CD14-positive monocyte (primary cell): ENCODE data around the genes HEMGN and NANS.

- CAGE, long polyA plus RNA, result no peak
Measured at GRCh38 chr9:97740889-97741924, 44.1 kb upstream of the XPA start.

GRCh38 chr9:97904697-97905146 lies 17.6 kb downstream of the TRMO start:
- CAGE, long polyA plus RNA, result no peak

DNA sequence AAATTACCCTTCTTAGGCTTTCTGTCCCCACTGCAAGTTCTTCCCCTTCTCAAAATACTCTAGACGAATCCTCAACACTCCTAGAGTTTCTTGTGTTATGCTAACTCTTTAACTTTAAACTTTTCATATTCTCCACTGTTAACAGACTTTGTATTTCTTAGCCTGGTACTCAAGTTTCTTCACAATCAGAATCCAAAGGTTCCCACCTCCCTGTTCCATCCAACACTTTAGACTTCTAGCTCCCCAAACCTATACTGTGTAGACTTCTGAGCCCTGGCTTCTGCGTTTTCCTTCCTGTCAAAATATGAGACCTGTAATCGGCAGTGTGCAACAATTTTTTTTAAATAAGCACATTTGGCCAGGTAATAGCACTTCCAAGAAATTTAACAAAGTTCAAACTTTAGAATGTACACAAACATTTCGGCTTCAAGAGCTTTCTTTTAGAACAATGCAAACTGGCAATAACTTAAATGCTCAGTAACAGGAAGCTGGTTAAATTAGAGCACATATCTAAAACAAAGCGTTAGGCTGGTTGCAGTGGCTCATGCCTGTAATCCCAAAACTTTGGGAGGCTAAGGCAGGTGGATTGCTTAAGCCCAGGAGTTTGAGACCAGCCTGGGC lies 1.4 kb downstream of the TRMO start:
- CAGE, long polyA plus RNA, result no peak

DNA sequence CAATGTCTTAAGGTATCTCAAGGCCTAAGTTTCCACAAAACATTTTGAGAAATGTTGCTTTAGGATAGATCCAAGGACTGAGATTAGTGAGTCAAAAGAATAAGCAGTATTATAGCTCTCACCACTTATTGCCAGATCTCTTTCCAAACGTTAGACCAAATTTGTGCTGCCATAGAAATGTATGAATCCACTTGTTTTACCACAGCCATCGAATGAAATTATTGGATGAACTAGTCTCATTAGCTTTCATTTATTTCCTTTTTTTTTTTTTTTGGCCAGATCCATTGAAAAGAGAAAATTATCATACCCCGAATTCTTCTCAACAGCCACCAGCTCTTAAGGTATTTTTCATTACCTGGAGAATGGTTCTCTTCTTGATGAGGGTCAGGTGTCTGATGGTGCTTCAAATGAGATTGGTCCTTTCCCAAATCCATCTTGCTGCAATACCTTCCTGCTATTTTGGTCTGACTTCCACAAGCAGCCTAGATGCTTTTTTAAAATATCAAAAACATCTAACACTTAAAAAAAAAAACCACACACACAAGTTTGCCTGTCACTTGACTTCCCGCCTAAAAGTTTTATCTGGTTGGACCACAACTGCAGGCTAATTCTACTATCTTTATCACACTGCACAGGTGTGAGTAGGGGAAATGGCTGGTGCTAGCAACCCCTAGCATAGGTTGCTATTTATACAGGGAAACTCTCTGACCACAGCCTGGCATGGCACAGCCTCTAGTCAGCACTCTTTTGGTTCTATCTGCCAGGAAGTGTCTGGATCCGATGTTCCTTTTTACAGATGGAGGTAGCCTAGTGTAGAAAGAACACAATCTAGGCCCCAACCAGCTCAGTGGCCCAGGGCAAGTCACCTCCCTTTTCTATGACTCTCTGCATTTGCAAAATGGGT lies at the start of gene HEMGN:
TSS of gene HEMGN (minus strand) at position 470 of the 904 bp plus-strand sequence.
- CAGE, long polyA plus RNA, result no peak

DNA sequence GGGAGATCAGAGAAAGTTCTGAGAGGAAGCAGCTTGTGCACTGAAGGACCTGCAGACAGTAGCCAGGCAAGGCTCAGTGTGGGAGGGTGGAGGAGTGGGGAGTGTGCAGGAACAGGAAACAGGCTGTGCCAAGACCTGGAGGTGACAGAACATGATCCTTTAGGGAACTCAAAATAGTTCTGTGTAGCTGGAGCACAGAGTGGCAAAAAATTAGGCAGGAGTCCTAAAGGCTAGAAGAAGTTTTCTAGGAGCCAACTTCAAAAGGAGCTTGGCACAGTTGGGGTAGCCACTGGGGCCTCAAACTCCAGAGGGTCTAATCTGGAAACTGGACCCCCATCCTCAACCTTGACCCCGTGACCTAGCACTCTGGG lies 19.1 kb upstream of the NANS start:
- CAGE, long polyA plus RNA, result no peak

GRCh38 chr9:98056027-98056814 lies at the start of gene NANS:
TSS of gene NANS (plus strand) at chr9:98056732.
- CAGE, long polyA plus RNA, result no peak

DNA sequence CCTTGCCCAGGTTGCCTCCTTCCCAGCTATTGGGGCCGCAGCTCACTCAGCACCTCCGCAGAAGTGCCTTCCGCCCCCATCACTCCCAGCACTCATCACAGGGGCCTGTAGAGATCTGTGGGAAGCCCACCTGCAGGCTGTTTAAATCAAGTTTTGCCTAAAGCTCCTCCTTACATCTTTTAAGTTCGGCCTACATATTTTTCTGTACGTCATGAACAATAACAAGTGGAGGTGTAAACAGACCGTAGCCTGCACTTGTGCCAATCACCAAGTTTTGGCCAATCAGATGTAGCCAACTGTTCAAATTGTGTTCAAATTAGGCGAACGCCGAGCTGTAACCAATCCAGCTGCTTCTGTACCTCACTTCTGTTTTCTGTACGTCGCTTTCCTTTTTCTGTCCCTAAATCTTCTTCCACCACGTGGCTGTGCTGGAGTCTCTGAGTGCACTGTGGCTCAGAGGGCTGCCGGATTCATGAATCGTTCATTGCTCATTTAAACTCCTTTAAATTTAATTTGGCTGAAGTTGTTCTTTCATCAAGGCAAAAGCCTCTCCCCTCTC lies 26.5 kb downstream of the TRIM14 start:
- CAGE, long polyA plus RNA, result no peak

- CAGE, long polyA plus RNA, result no peak
Measured at GRCh38 chr9:98109897-98110435, 9.1 kb downstream of the TRIM14 start.

DNA sequence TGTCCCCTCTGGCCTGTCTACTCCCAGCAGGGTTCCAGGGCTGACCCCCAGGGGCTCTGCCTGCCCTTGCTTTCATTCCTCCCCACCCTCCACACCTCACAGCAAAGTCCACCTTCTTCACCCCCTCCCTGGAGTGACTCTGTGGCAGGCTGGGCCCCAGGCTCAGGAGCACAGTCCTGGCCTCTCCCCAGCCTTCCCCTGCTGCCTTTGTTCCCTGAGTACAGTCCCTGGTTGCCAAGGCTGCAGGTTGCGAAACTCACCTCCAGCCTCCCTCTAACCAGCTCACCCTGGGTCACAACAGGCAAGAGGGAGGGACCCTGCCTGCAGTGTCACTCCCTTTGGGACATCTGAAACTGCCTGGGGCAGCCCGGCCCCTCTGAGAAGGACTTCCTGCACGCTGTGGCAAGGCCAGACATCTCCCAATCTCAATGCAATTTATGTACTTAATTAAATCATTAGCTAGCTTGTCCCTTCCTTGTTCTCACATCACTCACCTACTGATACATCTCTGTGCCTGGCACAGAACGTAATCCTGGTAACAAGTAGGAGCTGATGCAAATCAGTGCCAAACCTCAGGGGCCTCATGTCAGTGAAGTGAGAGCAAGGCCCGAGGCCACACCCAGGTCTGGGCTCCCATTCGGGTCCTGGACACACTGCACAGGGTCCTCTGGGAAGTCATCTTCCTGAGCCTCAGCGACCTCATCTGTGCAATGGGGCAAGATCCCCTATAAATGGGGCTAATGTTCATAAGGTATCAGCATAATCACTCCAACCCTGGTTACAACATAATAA lies 27.3 kb upstream of the TRIM14 start:
- CAGE, long polyA plus RNA, result no peak

DNA sequence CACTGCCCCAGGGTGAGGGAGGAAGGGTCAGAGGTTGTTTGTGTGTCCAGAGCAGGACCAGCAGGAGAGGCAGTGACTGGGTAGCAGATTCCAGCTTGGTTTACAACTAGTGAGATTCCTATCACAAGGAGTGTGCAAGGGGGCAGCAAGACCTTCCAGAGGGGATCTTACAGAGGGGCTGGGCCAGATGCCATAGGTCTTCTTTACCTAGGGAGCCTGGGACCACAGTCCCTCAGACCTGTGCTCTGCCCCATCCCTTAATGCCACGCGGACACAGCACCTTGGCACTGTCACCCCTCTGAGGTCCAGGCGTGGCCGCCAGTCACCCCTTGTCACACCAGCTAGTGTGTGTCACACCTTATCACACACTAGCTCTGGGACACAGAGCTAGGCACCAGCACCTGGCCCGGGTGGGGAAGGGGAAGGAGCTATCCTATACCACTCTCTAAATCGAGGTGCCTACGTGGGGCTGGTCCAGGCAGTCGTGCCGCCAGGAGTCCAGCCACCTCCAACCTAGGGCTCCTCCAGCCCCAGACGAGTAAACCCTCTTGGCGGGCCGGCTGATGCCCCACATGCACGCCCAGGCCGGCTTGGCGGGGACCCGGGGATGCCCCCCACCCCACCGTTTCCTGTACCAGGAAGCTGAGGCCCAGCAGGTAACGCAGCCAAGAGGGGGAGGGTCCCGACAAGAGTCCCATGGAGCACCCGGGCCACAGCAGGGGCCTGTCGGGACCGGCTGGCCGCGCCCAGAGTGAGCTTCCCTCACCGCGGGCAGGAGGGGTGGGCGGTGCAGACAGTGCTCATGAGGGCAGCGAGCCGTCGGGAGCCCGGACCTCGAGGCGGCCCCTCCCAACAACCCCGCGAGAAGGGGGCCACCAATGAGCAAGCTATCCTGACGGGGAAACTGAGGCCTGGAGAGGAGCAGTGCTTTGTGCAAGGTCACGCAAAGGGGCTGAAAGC lies 687 bp downstream of the CORO2A start:
- CAGE, long polyA plus RNA, result no peak

DNA sequence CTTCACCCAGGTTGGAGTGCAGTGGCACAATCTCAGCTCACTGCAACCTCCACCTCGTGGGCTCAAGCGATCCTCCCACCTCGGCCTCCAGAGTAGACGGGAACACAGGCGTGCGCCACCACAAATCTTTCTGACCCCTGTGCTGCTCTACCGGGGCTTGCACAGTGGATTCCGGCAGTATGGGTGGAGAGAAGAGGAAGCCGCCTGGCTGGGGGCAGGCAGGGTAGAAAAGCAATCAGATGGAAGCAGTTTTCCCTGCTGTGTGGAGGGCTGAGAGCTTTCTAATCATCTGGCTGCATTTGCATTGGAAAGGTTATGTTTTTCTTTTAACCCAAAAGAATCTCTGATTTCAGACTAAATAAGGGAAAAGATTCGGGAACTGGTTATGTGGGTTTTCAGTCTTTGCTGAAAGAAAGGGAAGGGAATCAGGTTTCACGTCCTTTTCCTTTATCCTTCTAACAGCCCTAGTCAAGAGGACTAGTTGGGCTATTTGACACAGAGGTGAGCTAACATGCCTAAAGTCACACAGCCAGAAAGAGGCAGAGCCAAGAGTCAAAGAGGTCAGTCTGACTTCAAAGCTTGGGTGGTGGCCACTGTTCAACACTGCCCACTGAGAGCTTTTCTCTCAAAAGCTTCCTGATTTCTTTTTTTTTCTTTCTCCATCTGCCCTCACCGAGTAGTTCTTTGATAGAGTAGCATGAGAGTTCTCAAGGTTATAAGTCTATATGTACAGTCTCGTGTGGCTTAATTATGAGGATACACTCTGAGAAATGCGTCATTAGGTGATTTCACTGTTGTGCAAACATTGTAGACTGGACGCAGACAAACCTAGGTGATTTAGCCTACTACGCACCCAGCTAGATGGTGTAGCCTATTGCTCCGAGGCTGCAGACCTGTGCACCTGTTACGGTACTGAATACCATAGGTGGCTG lies 26.6 kb upstream of the CORO2A start:
- CAGE, long polyA plus RNA, result no peak

GRCh38 chr9:98243733-98244303 lies 11.6 kb downstream of the TBC1D2 start:
- CAGE, long polyA plus RNA, result no peak

DNA sequence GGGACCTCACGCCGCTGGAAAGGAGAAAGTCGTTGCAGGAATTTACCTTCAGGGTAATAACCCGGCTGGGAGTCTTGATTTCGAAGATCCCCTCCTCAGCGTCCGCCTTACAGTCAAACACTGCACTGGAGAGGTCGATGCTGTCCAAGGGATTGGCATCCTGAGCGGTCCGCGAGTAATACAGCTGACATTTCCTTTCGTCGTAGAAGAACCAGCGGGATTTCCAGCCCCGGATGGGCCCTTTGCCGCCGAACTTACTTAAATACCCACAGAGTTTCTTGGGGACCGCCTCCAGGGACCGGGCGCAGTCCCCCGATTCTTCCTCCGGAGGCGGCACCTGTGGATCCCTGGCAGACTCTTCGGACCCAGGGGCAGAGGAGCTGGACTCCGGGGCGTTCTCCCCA lies 320 bp downstream of the TBC1D2 start:
- CAGE, long polyA plus RNA, result no peak

DNA sequence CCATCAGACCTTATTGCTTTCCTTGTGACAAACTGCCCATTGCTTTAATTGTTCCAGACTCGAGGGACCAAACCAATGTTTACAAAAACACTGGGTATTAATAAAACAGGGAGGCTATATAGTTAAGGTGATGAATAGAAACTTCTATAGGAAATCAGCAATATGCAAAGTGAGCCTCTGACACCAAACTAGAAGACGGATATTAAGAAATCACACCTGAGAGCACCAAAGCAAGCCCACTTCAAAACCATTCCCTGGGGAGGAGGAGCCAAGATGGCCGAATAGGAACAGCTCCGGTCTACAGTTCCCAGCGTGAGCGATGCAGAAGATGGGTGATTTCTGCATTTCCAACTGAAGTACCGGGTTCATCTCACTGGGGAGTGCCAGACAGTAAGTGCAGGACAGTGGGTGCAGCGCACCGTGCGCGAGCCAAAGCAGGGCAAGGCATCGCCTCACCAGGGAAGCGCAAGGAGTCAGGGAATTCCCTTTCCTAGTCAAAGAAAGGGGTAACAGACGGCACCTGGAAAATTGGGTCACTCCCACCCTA lies 200.6 kb downstream of the GABBR2 start:
- CAGE, long polyA plus RNA, result no peak

GRCh38 chr9:98709640-98709906 lies 838 bp upstream of the GABBR2 start:
- CAGE, long polyA plus RNA, result no peak

DNA sequence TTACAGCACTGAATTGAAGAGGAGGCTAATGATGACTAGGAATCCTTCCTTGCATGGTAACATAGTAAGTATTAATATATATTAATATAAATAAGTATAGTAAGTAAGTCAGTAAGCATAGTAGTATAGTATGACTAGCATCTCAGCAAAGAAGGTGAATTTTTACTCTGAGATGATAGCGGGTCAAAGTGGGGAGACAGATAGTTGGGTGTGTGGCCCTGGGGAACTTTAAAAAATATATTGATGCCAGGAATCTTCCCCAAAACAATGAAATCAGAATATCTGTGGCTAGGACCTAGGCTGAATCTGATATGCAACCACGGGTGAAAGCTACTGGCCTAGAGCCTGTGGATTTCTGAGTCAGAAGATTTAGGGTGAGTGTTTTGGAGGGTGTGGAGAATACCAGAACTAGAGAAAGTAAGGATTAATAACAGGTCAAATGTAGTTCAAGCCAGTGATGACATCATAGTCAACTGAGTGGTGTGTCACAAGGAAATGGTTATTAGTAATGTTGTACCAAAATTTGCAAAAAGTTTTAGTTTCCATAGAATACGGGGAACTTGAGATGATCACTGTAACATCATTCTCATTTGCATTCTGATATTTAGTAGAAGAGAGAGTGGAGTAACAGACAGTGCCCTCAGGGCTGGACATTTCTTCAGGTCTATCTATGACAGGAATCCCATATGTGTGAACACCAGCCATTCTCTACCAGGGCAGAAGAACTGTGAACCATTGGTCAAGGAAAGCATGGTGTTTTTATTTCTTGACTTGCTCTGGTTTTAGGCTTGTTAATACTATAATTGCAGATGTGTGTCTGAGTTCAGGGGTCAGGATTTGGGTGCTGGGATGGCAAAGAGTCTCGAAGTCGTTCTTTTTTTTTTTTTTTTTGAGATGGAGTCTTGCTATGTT lies 3.6 kb downstream of the GALNT12 start:
- CAGE, long polyA plus RNA, result no peak

DNA sequence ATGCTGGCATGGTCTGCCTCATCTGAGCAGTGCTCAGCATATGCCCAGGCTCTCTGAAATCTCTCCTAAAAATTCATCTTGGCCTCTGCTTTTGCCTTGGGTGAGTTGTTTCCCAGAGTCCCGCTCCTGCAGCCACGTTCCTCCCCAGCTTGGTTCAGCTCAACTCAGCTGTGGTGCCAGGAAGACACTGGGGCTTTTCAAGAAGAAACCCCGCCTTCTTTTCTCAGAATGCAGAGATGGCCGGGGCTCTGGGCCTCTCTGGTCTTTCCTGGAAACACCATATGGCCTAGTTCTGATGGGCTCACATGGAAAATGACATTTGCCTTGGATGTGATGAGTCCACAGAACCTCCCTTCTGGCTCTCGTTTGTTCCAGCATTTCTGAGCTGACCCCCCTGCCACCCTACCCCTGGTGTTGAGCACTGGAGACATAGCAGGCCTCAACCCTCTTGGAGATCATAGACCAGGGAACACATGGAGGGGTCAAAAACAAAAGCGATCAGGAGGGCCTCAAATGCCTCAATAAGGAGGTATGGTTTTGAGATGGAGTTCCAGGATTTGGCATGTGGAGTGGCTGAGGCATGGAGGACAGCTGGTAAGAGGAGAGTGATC lies 12.0 kb upstream of the TGFBR1 start:
- CAGE, long polyA plus RNA, result no peak

GRCh38 chr9:99109548-99109972 lies 4.6 kb downstream of the TGFBR1 start:
- CAGE, long polyA plus RNA, result no peak

GRCh38 chr9:99236255-99236660 lies 14.2 kb downstream of the SEC61B start:
- CAGE, long polyA plus RNA, result no peak

- CAGE, long polyA plus RNA, result no peak
Measured at GRCh38 chr9:99820780-99821174, 908 bp upstream of the NR4A3 start.